Fibroblast of the aortic adventitia (primary cell): ENCODE measurements around a stretch of chr19.

- CAGE, long polyA plus RNA, result no peak
Measured at GRCh38 chr19:246318-246693, 44.9 kb downstream of the PLPP2 start.

GRCh38 chr19:290057-291054 lies 847 bp downstream of the PLPP2 start:
- CAGE, long polyA plus RNA, result no peak

GRCh38 chr19:552475-552992 lies 8.7 kb downstream of the GZMM start:
- CAGE, long polyA plus RNA, result no peak

GRCh38 chr19:567221-567651 lies 5.2 kb upstream of the BSG start:
- CAGE, long polyA plus RNA, result no peak

GRCh38 chr19:583858-585093 lies 5.4 kb upstream of the HCN2 start:
- CAGE, long polyA plus RNA, result no peak

DNA sequence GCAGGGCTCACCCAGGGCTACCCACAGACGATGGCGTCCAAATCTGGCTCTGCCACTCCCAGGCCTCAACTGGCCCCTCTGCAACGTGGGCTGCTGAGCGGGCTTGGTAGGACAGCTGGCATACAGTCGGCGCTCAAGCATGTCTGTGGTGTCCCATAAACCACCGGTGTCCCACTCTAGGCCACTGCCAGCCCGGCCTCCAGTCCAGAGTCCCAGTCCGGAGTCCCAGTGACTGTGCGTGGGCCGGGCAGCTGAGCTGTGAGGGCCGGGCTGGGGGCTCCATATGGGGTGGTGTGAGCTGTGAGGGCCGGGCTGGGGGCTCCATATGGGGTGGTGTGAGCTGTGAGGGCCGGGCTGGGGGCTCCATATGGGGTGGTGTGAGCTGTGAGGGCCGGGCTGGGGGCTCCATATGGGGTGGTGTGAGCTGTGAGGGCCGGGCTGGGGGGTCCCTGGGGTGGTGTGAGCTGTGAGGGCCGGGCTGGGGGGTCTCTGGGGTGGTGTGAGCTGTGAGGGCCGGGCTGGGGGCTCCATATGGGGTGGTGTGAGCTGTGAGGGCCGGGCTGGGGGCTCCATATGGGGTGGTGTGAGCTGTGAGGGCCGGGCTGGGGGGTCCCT lies 2.4 kb downstream of the FGF22 start:
- CAGE, long polyA plus RNA, result no peak

- CAGE, long polyA plus RNA, result no peak
Measured at GRCh38 chr19:647126-647946, 7.7 kb downstream of the FGF22 start.

GRCh38 chr19:675093-675284 lies 1.2 kb upstream of the FSTL3 start:
- CAGE, long polyA plus RNA, result no peak

- CAGE, long polyA plus RNA, result no peak
Measured at GRCh38 chr19:694913-695316, 337 bp downstream of the PRSS57 start.

GRCh38 chr19:720556-721091 lies 11.9 kb downstream of the PALM start:
- CAGE, long polyA plus RNA, result no peak

DNA sequence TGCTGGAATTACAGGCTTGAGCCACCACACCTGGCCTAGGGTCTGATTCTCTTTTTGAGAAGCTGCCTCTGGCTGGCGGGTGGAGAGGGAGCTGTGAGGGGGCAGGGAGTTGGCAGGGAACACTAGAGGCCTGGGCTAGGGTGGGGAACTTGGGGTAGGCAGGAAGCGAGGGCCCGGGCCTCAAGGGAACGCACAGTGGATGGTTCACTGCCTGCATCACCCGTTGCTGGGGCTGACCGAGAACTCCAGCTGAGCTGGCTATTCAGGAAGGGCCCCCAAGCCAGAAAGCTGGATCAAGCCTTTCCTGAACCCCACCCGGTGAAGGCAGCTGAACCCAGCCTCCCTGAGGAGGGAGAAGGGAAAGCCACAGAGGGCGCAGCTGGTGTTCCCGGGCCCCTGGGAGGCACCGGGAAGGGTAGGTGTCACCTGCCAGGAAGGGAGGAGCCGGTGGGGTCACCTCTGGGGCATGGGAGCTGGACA lies 13.8 kb downstream of the PALM start:
- CAGE, long polyA plus RNA, result no peak

- CAGE, long polyA plus RNA, result no peak
Measured at GRCh38 chr19:745174-745630, 5.7 kb upstream of the MISP start.

- CAGE, long polyA plus RNA, result no peak
Measured at GRCh38 chr19:751494-752266, 768 bp downstream of the MISP start.

DNA sequence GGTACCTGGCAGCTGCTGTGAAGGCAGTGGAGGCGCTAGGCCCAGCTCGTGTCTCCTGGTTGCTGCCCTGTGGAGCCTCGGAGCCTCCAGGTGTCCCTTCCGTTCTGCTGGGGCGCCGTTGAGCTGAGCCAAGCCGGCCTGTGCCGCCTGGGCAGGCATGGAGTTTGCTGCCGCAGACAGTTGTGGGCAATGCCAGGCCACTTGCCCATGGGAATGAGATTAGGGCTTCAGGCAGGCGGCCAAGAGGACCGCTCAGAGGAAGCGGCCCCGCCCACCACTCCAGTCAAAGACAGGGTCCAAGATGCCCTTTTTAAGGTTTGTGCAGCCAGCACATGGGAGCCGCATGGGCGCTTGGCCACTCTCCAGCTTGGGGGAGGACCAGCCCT lies 4.0 kb downstream of the PTBP1 start:
- CAGE, long polyA plus RNA, result no peak

- CAGE, long polyA plus RNA, result no peak
Measured at GRCh38 chr19:802594-803470, 5.6 kb downstream of the PTBP1 start.

DNA sequence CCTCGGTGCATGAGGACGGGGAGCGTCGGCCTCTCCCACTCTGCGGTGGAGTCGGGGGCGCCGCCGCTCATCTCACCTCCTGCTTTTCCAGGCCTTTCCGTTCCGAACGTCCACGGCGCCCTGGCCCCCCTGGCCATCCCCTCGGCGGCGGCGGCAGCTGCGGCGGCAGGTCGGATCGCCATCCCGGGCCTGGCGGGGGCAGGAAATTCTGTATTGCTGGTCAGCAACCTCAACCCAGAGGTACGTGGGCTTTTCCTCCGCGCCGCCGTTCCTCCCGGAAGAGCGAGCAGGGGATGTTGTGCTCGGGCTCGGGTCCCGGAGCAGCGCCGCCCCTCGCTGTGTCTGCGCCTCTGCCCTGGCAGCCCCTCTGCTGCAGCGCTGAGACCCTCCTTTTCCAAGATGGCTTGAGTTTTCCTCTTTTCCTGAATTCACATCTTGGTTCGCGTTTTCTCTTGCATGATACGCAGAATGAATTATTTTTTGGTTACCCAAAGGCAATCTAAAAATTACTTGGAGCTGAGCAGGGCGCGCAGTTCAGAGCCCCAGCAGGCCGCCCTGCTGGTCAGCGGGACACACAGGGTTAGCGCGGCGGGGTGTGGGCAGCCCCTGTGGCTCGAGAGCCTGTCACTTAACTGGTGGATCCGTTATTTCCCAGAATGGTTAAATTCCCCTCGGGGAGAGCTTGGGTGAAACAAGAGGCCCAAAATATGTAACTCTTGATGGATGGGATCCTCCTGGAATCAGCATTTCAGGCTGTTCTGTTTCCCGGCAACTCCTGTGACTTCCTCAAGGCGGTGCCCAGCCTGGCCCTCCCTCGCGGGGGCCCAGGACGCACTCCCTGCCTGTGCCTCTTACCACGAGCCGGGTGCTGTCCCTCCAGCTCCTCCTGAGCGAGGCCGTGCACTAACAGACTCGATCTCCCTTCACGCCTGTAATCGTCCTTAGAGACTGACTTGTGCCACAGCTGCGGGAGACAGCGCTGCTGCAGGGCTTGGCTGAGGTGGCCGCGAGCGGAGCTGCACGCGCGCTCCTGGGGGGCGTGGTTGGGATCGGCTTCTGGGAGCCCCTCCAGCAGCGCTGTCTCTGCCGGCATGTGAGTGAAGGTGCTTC lies 9.4 kb downstream of the PTBP1 start:
- CAGE, long polyA plus RNA, result no peak

DNA sequence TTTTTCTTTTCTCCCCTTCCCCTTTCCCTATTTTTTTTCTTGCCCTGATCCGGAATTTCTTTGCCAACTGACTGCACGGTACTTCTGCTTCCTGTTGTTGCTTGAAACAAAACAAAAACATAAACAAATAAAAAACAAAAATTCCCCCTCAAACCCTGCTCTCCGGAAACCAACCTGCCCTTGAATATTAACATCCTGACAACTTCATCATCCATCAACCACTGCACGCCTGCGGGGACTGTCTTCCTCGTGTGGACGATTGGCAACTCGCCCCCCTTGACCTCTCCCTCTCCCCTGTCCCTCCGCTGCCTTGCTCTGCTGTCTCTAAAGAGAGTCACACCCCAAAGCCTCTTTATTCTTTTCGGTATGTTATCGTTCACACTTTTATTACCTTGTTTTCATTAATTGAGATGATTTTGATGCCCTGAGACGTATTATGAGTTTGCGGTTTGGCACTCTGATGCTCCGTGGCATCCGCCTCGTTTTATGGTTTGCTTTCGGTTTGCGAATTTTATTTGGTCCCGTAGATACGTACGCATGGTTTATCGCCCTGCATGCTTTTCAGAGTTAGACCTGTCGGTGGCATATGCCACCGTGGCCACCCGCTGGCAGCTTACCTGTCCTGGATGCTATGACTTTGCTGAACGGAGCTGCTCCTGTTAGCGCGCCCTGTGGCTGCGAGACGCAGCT lies 10.4 kb downstream of the PTBP1 start:
- CAGE, long polyA plus RNA, result no peak

DNA sequence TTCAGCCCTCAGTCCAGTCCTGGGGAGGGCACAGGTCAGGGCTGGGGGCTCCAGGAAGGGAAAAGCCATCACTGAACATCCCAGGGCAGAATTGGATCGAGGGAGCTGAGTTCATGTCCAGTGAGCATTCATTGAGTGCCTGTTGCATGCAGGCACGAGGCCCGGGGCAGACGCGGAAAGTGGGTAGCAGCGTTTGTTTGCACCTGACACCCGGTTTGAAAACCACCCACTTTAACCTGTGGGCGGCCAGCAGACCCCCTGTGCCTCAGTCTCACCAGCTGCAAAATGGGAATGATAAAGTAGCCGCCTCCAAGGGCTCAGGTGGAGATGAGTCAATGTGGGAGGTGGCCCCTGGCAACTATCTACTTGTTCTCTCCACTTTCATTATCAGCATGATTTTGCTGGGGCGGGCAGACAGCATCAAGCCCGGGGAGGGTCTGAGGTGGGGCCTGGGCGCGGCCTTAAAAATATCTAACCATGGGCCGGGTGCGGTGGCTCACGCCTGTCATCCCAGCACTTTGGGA lies 4.1 kb downstream of the PLPPR3 start:
- CAGE, long polyA plus RNA, result no peak

- CAGE, long polyA plus RNA, result no peak
Measured at GRCh38 chr19:844079-844769, 3.4 kb downstream of the PRTN3 start.

DNA sequence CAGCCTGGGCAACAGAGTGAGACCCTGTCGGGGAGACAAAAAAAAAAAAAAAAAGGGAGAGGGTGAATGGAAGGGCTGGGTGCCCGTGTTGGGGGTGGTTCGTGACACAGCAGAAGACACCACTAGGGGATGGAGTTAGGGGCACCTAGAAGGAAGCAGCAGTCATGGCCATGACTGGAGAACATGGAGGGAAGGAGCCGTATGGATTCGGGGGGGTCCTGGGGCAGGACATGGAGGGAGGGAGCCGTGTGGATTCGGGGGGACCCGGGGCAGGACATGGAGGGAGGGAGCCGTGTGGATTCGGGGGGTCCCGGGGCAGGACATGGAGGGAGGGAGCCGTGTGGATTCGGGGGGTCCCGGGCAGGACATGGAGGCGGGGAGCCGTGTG lies 11.1 kb downstream of the CFD start:
- CAGE, long polyA plus RNA, result no peak